ENCODE data around the gene PFN4.

DNA sequence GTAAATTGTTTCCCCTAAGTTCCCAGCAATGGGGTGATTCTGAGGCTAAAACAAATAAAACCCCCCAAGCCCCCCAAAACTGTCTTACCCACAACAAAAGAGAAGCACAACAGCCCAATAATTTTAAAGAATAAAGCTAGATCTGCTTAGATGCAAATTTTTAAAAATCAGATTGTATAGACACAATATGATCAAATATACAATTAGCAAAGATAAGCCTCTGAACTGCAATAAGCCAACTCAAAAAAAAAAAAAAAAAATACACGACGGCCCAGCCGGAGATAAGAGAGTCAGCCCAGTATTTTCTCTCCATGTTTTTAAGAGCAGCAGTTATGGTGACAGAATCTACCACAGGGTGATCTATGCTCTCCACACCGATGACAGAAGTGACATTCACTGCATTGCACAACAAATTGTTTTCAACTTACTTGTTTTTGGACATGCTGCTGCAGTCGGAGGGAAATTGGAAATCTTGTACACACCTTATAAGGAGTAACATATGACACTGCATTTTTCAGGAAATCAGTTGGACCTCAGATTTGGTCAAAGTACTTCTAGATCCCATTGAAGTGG is 23.1 kb upstream of the APOB start:
- PRO-cap, result no peak

- PRO-cap, result no peak
Observed at GRCh38 chr2:21101345-21101735, 22.4 kb upstream of the TDRD15 start.

- PRO-cap, result no peak
Observed at GRCh38 chr2:21270204-21271032, 146.7 kb downstream of the TDRD15 start.

- PRO-cap, result no peak
Observed at GRCh38 chr2:21422789-21423039, 298.9 kb downstream of the TDRD15 start.

GRCh38 chr2:21423040-21423291 is 299.2 kb downstream of the TDRD15 start:
- PRO-cap, result no peak

DNA sequence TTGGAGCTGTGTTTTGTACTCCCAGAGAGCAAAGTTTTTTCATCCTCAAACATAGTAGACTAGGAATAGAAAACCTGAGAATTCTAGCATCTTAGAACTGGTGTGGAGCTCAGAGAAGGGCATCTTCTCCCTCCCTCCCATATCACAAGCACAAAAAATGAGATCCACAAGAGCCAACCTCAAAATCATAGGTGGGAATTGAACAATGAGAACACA is 904.1 kb downstream of the TDRD15 start:
- PRO-cap, result no peak

- PRO-cap, result no peak
Observed at GRCh38 chr2:23207956-23208909, 176.7 kb upstream of the KLHL29 start.

DNA sequence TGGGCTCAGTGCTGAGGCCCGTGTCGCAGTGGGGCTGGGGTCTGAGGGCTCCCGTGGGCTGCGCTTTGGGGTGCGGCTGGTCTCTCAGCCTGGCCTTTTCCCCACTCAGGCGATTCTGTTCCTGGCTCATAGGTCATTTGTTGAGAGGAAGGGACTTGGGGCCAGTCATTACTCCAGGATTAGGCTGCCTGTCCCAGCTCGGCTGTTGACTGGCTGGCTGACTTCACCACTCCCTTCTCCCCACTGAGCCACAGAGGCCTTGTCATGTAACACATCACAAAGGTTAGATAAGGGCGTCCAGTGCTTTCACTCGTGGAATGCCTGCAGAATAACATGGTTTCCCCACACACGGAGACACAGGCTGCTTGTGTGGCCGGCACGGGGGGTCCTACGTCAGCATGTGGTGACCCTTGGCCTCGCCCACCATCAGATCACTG is 34.7 kb downstream of the KLHL29 start:
- PRO-cap, result no peak

DNA sequence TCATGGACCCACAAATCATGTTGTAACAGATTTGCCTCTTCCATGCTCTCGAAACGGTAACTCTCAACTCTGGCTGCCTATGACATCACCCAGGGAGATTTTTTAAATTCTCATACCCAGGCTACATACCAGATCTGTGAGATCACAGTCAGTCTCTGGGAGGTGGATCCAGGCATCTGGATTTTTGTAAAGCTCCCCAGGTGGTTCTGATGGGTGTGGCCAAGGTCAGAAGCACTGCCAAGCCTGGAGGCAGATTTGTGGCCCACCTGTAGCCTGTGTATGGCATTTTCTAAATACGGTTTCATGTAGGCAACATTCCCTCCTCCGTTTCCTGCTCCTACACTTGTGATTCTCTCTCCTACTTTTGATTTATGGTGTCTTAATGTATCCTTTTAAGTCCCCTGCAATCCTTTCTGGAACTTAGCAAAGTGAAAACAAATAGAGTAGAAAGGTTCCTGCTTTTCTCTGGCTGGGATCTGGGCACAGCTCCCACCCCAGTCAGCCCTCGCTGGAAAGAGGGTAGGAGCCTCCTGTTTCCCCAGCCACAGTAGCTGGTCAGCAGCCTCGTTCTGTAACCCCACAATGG is 96.1 kb downstream of the KLHL29 start:
- PRO-cap, result no peak

DNA sequence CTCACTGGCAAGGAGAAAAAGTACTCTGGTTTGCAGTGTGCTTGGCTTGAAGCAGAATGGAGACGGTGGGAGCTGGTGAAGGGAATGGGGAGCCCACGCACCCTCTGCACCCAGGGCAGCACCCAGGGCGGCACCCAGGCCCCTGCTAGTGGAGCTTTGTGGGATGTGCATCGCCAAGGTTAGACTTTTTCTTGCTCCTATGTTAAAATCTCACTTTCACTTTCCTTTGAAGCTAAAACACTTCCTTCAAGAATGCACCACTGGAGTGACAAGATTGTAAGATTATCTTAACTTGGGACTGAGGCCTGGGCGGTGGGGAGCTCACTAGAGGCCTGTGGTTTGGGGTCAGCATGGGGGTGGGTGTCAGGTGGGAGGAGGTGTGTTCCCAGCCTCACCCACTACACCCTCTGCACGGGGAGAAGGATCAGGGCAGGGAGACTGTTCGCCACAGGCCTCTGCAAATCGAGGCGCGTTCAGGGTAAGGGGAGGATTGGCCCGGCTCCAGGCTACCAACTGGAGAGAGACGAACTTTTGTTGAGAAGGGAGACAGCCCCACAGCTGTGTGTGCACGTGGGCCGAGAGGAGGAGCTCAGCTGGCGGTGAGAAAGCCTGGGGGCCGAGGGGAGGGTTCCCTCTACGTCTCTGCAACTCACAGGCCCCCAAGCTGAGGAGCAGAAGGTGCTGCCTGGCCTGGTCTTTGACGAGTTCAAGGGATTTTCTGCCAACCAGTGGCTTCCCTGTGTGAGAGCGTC is 147.5 kb downstream of the KLHL29 start:
- PRO-cap, result no peak

DNA sequence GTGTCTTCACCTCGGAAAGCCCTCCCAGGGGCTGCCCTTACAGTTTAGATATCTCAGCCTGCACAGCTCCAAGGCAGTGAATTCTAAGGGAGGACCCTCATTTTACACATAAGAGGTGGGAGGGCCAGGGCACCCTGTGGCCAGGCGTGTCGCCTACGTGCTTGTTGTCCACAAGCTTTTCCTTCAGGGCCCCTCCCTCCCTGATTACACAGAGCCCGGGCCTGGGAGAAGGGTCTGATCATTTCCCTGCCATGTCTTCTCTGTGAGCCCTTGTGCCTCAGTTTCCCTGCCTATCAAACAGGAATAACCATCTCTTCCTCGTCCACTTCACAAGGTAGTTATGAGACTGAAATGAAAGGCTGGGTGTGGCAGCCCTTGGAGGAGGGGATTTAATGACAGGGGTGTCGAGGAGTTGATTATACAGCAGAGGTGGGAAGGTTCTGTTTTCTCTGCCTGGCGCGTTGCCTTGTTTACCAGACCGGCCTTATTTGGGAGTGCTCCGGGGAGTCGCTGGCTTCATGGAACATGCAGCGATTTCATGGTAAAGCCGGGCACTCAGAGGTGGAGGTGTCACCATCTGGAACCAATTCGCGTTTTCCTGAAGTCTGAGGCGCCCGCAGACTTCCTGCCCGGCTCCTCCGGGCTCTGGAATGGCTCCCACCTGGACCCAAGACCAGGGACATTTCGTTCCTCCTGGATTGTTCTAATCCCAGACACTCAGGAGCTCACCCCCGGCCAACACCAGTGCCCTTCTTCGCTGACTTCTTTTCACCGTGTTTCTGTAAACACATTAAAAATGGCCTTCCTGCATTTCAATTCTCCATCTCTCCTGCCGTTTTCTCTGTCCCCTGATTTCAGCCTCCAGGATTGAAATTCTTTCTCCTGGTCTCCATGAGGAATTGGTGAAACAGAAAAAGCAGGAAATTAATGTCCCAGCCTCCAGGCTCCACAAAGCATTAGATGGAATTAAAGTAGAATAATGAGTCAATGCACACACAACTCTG is 209.0 kb downstream of the KLHL29 start:
- PRO-cap, result unidirectional peak, plus-strand start at position 219 of the sequence; bidirectional peak, plus-strand start at position 712 of the sequence, minus-strand start at position 607 of the sequence

DNA sequence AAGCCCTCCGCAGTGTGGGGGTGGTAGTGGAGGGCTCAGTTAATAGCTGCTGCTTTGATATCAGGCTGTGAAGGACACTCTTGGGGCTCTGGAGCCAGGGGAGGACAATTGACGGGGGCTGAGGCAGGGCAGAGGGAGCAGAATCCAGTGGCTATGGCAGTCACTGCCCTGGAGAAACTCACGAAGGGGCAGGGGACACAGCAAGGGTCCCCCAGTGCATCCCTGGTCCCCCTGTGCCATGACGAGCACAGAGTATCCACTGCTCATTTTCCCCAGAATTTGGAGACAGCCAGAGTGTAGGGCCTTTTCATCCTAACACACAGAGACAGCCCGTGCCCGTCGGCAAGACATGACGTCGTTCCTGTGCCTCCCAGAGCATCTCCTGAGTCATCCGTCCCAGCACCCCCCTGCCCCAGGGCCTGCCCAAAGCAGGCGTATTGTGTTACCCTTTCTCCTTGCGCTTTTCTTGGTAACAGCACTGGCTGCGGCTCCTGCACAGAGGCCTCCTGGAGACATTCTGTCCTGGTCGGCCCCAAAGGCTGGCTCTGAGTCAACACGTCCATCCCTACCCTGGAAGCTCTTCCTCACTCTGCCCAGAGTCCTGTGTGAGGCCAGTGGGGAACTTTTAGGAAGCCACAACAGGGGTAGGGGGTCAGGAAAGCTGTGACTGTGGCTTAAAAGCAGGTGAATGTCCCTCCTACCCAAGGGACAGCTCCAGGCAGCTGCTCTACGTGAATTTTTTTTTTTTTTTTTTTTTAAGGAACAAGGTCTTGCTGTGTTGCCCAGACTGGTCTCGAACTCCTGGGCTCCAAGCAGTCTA is 217.1 kb downstream of the KLHL29 start:
- PRO-cap, result no peak

- PRO-cap, result no peak
Observed at GRCh38 chr2:23691290-23691874, 235.5 kb downstream of the ATAD2B start.

DNA sequence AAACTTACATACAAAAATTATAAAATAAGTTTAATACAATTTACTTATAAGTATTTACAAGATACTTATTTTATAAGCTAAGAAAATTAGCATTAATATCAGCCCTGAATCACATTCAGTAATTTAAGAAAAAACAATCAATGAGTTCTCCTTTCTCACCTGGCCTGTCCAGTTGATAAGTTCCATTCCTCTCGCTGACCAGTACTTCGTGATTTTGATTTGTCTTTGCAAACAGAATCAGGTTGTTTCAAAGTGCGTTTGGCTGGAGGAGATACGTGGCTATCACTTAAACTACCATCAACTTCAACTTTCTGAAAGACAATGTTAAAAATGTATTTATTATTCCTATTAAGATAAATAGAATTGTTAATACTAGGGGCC is 31.3 kb downstream of the ATAD2B start:
- PRO-cap, result no peak

DNA sequence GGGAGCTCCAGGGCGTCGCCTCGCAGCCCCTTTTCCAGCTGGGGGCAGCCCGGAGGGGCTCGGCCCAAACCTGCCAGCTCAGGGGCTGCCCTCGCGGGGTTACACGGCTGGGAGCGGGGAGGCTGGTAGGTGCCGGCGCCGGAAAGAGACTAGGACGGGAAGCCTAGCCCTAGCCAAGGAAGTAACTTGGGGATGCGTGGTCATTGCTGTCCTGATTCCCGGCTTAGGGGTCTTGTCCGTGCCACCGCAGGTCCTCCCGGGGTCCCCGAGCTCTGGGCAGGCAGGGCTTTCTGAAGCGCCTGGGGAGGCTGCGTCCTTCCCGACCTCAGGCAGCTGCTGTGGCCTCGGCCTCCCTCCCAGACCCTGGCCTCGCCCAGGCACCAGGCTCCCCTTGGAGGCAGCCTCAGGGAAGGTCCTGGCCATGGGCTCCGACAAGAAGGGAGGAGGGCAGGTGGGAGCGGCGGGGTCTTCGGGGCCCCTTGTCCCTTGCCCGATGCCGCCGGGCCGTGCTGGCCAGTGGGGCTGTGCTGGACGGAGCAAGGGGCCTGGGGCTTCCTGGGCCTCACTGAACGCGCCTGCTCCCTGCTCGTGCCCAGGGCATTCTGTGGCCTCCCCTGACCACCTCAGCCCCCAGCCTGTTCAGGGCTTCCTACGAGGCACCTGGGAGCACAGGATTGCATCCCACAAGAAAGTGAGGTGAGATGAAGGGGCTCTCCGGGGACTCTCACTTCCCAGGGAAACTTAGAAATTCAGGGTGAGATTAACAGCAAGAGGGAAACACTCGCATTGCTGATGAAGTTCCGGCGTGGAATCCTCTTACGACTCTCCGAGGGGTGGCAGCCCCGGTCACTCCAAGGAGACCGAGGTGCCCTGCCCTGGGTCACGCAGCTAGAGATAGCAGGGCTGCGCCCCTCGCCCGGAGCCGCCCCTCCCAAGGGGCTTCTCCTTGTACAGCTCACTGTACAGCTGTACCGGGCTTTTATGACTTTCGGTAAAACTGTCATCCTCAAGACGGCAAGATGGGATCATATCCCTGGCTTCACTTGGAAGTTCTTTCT is 678 bp downstream of the MFSD2B start:
- PRO-cap, result no peak

DNA sequence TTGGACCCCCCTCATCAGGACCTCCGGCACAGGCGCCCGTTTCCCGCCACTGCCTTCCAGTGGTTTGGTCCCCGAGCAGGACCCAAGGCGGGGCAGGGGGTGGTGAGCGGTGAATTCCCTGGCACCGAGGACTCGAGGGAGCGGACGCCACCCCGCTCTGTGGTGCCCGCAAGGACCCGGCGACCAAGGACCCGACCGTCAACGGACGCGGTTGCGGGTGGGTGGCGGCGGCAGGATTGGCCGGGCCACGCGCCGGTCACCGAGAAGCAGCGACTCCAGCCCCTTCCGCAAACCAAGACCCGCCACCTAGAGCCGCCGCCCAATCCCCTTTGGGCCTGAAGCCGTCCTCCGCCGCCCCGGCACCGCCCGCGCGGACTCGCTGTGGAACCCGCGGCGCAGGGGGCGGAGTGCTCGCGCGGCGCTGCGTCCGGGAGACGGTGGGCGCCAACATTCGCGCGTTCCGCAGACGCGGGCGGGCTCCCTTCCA is at the start of gene PFN4:
Gene PFN4, minus strand, starts transcription at position 238 of the 487 bp plus-strand sequence.
- PRO-cap, result bidirectional peak, plus-strand start at position 374 of the sequence, minus-strand start at position 185 of the sequence

DNA sequence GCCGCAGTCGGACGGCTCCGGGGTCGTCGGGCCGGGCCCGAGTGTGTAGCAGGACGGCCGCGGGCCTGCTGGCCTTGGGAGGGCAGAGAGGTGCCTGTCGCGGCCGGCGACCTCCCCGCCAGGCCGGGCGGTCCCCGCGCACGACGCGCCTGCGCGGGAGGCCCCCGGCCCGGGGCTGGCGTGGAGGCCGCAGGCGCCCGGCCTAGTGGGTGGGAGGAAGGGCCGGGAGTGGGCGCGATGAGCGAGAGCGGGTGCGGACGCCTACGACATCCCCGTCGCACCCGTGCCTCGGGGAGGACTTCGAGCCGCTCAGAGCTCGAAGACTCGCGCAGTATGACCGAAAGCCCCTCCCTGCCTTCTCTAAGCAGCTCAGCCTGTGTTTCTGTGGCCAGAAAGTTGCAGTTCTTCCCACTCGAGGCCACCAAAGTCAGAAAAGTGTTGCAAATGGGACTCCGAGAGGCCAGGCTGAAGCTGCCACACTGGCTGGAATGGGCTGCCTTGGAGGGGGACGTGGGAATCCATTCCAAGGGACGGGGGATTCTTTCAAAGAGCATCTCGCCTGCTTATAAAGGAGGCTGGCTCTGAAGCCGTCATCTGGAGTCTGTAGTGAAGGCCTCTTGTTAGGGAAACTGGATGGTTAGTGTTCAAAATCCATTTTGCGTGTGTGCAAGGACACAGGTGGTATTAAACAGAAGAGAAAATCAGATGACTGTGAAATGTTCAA is 477 bp downstream of the FAM228B start:
- PRO-cap, result bidirectional peak, plus-strand start at position 203 of the sequence, minus-strand start at position 132 of the sequence

GRCh38 chr2:24204439-24204670 is 29.5 kb downstream of the FAM228A start:
- PRO-cap, result no peak

- PRO-cap, result no peak
Observed at GRCh38 chr2:24239226-24239864, 64.5 kb downstream of the FAM228A start.

- PRO-cap, result no peak
Observed at GRCh38 chr2:24275557-24275963, 84.8 kb downstream of the ITSN2 start.

All from left ventricle myocardium (tissue), 1 donor.